ENCODE results near the genes FOXA3 and IRF2BP1.

DNA sequence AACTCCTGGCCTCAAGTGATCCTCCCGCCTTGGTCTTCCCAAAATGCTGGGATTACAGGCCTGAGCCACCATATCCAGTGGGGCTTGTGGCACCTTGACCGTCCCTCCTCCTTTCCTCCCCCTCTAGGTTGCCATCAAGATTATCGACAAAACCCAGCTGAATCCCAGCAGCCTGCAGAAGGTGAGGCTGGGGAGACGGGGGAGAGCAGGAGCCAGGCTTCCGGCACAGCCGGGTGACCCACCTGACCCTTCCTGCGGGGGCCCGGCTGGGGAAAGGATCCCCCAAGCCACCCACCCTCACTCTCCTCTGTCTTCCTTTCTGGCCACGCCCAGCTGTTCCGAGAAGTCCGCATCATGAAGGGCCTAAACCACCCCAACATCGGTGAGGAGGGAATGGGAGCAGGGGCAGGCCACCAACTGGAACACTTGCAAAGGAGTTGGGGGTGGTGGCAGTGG is 11.9 kb downstream of the MARK4 start:
- RRBS, 2 experiments = no CpG with 5 or more reads among the region's 12 CpGs

- RRBS, 2 experiments = 87 to 94% methylated on average over 2 of the region's 5 CpGs
Observed at GRCh38 chr19:45264931-45265130, 13.8 kb downstream of the MARK4 start.

DNA sequence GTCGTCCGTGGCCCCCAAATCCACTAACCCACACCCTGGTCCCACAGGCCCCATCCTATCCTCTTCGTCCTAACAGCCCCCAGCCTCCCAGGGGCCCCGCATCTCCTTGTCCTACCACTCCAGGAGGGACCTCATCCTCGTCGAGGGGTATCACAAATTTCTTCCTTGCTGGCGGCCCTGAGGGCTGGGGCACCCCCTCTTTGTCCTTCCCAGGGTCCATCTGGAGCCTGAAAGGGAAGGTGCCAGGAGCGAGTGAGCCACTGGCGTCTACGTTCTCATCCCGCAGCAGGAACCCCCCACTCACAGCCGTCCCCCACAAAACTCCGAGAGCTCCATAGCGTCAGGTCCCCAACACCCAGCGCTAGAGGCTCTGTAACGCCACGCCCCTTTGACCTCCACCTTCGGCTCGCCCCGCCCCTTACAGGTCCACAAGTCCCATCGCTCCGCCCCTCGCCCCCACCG is 531 bp downstream of the ERCC1 start:
- RRBS, 2 experiments = no CpG with 5 or more reads among the region's 24 CpGs

DNA sequence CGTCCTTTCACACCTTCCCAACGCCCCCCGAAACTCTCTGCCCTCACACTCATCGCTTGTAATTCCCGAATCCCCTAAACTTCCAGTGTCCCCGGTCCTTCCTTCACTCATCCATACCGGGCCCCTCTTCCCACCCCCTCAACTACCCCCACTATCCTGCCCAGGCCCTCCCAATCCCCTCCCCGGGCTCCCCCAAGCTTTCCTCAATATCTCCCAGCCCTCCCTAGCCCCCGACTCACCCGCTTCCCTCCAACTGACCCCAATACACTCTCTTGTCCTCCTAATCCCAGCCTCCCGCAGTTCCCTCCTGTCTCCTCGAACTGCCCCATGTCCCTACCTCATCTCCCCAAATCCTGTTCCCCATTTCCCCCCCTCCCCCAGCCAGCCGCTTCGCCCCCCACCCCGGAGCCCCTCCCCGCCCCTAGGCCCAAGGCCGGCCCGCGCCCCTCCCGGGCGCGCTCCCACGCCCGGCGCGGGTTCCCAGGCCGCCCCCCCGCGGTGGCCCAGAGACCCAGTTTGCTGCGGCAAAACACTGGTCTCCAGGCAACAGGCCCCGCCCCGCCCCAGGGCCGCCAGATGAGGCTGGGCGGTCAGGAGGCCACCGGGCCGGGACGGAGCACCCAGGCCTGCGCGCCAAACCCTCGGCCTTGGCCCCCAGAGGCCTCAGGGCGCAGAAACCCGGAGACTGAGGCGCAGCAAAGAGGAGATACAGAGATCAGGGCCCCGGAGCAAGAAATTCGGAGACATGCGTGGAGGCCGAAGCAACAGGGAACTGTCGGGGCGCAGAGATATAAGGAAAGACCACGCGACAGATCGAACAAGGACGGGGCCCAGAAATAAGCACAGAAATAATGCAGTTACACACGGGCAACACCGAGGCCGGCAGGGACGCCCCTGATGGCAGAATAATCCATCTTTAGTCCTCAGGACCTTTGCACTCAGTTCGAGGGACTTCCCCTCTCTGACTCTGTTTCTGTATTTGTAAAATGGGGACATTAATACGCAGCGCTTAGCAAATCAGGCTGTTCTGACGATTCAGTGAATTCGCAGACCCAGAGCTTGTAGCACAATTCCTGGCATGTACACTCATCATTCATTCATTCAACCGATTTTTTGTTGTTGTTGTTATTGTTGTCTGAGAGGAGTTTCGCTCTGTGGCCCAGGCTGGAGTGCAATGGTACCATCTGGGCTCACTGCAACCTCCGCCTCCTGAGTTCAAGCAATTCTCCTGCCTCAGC is 20.6 kb upstream of the ERCC1 start:
- RRBS, 2 experiments = under 1 to 2% methylated on average over 7 to 8 of the region's 65 CpGs

- RRBS, 2 experiments = no CpG with 5 or more reads among the region's 8 CpGs
Observed at GRCh38 chr19:45447463-45447990, 20.3 kb upstream of the FOSB start.

GRCh38 chr19:45451057-45452222 is 16.4 kb upstream of the FOSB start:
- RRBS, 2 experiments = 3% methylated on average over 15 to 18 of the region's 42 CpGs

DNA sequence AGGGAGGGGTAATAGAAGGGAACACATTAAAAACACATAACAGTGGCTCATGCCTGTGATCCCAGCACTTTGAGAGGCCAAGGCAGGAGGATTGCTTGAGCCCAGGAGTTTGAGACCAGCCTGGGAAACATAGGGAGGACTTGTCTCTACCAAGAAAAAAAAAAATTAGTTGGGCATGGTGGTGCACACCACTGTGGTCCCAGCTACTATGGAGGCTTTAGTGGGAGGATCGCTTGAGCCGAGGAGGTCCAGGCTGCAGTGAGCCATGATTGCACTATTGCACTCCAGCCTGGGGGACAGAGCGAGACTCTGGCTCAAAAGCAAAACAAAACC is 4.1 kb downstream of the FOSB start:
- RRBS, 2 experiments = no CpG with 5 or more reads among the region's 3 CpGs

DNA sequence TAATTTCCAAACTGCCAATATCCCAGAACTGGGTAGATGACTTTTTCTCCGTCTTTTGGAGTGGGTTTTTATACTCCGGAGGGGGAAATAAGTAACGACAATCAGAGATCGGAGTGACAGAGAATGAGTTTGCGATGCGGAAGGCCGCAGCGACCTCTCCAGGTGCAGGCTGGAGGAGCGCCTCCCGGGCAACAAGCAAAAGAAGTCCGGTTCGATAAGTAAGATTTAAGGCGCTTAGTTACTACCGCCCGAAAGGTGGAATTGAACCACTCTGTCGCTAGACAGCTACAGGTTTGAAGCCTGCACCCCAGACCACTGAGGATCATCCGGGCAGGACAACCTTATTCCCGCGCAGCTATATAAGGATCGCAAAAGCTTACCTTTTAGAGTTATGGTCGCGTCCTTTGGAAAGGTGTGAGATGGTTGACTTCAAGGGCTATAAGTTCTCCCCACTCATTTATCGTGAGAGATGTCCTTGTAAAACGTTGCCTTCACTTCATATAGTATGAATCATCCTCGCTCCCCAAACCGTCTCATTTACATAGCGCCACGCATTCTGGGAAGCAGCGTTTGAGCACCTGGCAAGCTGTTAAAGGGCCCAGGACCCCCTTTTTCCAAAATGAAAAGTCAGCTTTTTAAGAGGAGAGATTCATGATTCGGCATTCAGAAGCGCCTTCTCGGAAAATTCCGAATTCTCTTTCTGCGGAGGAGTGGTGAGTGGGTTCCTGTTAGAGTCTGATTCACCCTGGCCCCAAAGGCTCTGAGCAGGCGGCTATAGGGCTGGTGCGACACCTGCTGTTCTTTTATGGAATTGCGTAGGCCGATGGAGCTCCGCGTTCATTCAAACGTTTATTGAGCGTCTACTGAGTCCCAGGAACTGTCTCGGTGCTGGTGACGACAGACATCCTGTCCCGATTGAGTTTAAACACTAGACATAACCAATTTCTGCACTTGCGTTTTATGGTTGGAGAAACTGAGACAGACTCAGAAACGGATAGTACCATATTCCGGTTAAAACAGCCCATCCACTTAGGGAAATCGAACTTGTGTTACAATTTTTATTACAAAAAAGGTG is 10.9 kb downstream of the FOSB start:
- RRBS, 2 experiments = under 1% methylated on average over 6 to 9 of the region's 49 CpGs

- RRBS, 2 experiments = 3% methylated on average over 8 of the region's 47 CpGs
Observed at GRCh38 chr19:45485231-45486585, 11.1 kb downstream of the RTN2 start.

GRCh38 chr19:45506666-45507091 is 600 bp upstream of the VASP start:
- RRBS, 2 experiments = 1 to 6% methylated on average over 6 to 9 of the region's 32 CpGs

DNA sequence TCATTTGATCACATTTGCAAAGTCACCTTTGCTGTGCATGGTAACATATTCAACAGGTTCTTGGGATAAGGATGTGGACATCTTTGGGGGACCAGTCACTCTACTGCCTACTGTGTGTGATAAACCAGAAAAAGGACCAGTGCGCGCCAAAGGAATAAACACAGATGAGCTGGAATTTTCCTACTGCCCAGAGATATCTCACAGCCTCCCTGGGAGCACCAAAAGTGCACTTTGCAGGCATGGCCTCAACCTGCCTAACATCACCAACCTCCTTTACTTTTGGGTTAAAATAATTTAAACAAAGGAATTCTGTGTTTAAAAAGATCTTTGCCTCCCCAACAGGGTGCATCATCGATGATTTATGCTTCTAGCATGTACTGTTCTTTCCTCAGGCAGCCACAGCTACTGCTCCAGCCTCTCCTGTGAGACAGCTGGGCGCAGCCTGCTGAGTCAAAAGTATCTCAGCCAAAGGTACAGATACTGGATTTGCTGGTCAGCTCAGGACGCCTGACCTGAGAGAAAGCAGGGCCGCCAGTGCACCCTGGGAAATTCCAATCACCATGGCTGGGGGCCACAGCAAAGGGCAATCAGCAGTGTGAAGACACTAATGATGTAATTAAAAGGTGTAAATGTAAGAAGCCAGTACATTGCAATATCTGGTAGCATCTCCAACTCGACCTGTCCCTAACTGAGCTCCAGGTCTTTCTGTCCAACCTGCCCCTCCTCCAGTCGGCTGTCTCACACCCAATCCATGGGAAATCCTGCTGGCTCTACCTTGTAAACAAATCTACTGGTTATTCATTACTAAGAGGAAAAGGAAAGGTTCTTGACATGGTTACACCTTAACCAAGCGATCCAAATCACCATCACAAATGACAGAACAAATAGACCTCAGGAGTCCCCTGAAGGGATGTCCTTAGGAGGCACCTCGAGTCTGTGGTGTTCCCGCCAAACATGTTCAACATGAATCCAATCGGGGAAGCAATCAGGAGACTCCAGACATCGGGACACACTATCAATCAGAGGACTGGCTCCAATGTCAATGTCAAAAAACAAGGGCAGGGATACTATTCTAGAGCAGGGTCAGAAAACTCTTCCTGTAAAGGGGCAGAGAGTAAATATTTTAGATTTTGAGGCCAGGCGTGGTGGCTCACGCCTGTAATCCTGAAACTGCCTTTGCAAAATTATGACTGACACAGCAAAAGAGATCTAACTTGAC is 7.4 kb downstream of the OPA3 start:
- RRBS, 2 experiments = no CpG with 5 or more reads among the region's 15 CpGs

GRCh38 chr19:45599300-45600125 is 2.5 kb downstream of the GPR4 start:
- RRBS, 2 experiments = 39 to 43% methylated on average over 5 of the region's 21 CpGs

DNA sequence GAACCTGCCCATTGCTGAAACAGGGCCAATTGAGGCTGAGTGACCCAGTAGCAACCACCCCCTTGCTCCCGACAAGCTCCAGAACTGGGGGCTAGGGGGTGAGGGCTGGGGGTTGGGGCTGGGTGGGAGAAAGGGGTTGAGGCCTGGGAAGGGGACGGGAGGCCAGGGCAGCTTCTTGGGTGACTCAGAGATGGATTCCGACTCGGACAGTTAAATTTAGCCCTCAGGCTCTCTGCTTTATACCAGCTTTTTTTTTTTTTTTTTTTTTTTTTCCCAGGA is 386 bp upstream of the DMPK start:
- RRBS, 2 experiments = no CpG with 5 or more reads among the region's 4 CpGs

DNA sequence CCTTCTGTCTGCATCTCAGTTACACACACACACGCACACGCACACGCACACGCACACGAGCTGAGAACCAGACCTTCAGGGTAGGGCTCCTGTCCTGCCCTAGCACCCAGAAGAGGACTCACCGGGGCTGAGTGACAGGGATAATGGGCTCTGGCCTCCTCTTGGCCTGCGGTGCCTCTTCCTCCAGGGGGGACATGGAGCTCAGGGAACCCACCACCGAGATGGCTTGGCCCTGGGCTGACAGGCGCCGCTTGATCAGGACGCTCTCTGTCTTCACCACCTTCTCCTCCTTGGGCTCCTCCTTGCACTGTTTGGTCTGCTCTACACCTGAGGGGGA is 16.1 kb upstream of the RSPH6A start:
- RRBS, 2 experiments = no CpG with 5 or more reads among the region's 11 CpGs

GRCh38 chr19:45854171-45854797 is 8.7 kb downstream of the SYMPK start:
- RRBS, 2 experiments = no CpG with 5 or more reads among the region's 18 CpGs

GRCh38 chr19:45863304-45863631 is 321 bp upstream of the SYMPK start:
- RRBS, 2 experiments = no CpG with 5 or more reads among the region's 11 CpGs

DNA sequence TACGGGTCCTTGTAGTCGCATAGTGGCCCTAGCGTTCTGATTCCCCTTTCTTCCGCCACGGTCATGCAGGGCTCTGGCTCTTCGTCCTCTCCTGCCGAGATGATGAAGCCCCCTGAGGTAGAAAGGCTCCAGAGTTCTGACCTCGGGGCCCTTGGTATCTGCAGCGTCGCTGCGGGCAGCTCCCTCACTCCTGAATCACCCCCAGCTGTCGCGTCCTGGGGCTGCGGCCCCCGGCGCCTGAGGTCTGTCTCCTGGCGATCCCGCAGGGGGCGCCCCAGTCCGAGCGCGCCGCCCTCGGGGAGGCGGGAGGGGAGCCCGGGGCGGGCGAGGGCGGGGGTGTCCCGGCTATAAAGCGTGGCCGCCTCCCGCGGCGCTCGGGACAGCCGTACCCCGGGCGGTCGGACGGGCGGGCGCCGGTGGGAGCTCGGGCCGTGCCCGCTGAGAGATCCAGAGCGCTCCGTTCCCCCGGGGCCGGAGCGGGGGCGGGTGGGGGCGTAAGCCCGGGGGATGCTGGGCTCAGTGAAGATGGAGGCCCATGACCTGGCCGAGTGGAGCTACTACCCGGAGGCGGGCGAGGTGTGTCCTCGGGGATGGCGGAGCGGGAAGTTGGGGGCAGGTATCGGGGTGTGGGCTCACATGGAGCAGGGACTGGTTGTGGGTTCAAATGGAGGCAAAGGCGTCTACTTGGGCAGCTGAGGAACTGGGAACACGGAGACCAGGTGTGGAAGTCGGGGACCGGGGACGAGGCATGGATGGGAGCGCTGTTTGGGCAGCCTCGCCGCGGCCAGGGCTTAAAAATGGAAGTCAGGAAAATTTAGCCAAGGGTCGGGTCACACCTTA is at the start of gene FOXA3:
Gene FOXA3 (plus strand): TSS at position 377 of the 840 bp plus-strand sequence.
- RRBS, 2 experiments = 11% methylated on average over 29 to 32 of the region's 73 CpGs

GRCh38 chr19:45885782-45886332 is at the start of gene IRF2BP1:
IRF2BP1 (minus strand) TSS chr19:45886141.
- RRBS, 2 experiments = under 1 to 1% methylated on average over 24 to 30 of the region's 78 CpGs

- RRBS, 2 experiments = no CpG with 5 or more reads among the region's 2 CpGs
Observed at GRCh38 chr19:46159841-46160226, 11.8 kb downstream of the IGFL2 start.

DNA sequence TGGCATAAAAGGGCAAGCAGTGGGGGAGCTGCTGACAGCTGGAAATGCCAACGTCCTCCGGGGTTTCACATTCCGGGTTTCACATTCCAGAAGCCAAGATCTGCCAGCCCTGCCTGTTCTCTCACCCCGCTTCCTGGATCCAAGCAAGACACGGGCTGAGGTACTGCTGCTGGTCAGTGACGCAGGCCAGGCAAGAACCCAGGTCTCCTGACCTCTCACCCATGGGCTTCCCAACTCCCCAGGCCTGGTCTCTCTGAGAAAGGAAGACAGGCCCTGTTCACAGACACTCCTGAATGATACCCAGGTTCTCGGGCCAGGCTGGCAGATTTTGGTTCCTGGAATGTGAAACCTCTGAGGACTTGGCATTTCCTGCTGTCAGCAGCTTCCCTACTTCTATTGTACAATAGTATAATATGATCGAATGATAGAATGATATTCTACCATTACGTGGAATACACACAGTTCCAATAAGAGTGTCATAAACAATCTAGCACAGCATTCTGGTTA is 18.0 kb upstream of the IGFL1 start:
- RRBS, 2 experiments = no CpG with 5 or more reads among the region's 9 CpGs